Skeletal muscle tissue (tissue), 7 donors: ENCODE results near the genes UBAP1 and RPP25L.

DNA sequence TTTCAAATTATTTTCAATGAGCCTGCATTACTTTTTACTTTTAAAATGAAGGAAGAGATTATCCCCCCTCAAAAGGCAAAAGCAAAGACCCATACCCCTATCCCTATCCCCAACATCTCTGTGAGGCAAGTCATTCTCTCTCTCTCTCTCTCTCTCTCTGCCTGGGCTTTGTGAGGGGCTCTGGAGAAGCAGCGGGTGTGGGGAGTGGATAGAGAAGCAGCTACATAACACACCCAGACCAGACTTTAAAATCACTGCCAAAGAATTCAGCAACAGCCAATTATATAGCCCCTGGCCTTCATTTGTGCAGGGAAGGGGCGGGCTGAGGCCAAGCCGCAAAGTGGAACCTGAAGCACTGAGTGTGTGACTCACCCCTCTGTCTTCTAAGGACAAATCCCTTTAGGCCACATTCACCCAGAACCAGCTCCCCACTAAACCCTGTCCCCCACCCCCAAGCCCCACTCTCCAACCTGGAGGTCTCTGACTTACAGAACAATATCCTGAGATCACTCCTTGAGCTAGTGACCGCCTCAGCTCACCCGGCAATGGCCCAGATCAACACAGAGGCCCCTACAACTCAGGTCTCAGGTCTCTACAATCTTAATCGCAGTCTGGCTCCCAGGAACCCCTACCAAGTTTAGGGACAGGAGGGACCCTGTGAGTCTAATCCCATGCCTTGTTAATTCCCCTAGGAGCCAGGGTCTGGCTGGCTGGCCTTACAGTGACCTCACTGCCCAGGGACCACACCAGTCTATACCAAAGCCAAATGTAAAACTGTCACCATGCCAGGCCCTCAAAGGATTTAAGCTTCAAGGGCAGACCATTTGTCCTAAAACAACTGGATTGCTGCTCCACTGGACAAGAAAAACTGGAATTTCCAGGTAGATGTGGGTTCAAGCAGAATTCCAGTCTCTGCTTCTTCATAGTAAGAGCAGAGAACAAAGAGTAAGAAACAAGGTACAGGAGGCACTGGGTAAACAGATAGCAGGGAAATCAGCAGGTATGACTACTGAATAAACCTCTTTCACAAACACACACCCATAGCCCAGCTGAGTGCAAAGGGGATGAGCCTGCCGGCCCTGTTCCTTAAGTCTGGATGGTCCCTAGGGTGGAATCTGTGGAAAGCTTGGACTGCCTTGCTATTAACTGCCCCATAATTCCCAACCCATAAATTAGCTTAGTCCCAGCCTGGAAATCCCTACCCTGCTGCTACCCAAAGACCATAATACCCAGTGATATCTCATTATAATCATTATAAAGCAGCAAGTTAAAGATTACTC lies 5.8 kb downstream of the B4GALT1 start:
- PRO-cap, 3 experiments: peak in 1 of 3 experiments; most common minus-strand start position 199 of the sequence (in 1)
- RAMPAGE, long total RNA: no peak
- RRBS, 2 experiments: no CpG with 5 or more reads among the region's 7 CpGs

DNA sequence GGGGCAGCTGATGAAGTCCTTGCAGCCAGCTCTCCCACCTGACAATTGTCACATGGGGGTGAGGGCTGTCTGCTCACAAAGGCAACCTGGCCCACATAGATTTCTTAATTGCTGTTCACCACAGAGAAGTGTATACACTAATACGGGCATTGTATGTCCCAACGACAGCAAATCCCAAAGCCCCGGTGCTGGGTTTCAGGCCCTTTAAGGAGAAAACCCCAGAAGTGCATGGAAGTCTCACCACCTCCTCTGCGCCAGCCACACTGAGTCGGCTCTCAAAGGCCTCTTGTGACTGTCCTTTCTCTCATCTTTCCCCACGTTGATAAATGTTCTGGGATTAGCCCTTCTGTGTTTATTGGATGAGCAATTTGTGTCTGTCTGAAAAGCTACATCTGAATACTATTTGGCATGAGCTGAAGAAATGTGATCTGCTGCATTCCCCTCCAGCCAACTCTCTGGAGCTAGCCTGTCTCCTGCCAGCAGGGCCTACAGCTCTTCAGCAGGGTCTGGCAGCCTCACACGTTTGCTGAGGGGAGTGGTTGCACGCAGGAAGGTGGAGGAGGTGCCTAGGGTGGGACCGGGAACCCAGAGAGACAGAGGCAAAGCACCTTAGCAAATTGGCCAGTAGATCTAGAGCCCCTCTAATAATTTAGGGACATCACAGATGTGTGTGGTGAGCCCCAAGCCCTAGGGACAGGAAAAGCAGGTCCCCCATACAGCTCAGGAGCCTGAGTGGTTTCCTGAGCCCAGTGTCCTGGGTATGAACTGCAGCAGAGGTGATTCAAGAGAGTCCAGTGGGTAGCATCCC lies 20.4 kb upstream of the B4GALT1 start:
- PRO-cap, 3 experiments: no peak in any of the 3 experiments
- RAMPAGE, long total RNA: no peak
- RRBS, 2 experiments: no CpG with 5 or more reads among the region's 9 CpGs

DNA sequence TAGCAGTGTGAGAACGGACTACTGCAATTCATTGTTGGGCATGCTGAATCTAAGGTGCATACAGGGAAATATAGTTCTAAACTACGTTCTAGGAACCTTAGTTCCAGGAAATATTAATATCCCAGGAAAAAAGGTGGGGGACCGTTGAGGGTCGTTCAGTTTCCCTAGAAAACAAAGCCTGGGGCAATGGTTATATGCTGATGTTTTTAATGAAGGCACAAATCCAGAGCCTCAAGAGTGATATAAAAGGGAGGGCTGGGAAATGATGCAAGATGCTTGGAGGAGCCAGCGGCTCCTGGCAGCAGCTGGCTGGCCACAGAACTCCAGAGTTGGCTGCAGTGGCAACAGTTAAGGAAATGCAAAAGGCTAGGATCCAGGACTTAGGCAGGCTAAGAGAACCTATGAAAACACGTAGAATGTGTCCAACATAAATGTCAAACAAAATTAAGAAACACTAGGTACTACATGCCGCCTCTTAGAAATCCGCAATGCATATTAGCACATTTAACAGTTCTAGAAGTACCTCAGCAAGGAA lies 31.0 kb upstream of the B4GALT1 start:
- PRO-cap, 3 experiments: no peak in any of the 3 experiments
- RAMPAGE, long total RNA: no peak
- RRBS, 2 experiments: no CpG with 5 or more reads among the region's 8 CpGs

DNA sequence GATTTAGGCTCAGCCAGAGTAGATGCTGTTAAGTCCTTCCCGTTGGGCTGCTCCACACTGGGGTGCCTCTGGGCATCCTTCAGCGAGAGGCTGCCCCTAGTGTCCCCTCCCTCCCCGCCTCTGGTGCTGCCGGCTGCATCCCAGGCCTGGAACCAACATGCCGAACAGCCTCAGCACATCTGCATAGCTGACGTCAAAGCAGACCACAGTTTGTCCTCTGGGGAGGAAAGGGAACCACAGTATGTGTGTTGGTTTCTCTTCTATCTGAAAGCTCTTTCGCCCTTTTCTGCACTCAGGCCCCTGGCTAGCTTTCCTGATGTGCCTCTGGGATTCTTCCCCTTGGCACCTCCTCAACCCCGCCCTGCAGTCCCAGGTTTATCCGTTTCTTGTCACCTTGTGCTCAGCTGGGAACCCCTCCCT lies 35.4 kb upstream of the B4GALT1 start:
- PRO-cap, 3 experiments: no peak in any of the 3 experiments
- RAMPAGE, long total RNA: no peak
- RRBS, 2 experiments: no CpG with 5 or more reads among the region's 9 CpGs

DNA sequence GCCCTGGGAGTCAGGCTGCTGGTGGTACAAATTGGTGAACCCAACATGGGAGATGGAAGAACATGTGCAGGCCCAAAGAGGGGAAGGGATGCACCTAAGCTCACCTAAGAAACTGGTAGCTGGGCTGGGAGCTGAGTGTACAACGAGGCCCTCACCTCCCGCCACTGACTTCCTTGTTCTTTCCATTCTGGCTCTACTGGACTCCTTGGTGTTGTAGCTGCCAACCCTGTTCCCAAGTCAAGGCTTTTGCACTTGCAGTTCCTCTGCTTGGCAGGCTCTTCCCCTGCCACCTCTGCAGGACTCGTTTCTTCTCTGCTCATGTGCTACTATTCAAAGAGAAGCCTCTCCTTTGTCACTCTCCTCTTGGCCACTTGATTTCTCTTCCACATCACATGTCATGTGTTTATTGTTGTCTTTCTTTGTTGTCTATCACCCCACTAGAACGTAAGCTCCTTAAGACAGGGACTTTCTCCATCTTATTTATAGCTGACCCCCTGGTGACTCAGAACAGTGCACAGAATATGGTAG lies 5.4 kb upstream of the SPINK4 start:
- PRO-cap, 3 experiments: no peak in any of the 3 experiments
- RAMPAGE, long total RNA: no peak
- RRBS, 2 experiments: no CpG with 5 or more reads among the region's 4 CpGs

DNA sequence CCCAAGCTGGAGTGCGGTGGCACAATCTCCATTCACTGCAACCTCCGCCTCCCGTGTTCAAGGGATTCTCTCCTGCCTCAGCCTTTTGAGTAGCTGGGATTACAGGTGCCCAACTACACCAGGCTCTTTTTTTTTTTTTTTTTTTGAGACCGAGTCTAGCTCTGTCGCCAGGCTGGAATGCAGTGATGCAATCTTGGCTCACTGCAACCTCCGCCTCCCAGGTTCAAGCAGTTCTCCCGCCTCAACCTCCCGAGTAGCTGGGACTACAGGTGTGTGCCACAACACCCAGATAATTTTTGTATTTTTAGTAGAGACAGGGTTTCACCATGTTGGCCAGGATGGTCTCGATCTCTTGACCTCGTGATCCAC lies 20.0 kb downstream of the AQP7 start:
- PRO-cap, 3 experiments: no peak in any of the 3 experiments
- RAMPAGE, long total RNA: no peak
- RRBS, 2 experiments: no CpG with 5 or more reads among the region's 10 CpGs

DNA sequence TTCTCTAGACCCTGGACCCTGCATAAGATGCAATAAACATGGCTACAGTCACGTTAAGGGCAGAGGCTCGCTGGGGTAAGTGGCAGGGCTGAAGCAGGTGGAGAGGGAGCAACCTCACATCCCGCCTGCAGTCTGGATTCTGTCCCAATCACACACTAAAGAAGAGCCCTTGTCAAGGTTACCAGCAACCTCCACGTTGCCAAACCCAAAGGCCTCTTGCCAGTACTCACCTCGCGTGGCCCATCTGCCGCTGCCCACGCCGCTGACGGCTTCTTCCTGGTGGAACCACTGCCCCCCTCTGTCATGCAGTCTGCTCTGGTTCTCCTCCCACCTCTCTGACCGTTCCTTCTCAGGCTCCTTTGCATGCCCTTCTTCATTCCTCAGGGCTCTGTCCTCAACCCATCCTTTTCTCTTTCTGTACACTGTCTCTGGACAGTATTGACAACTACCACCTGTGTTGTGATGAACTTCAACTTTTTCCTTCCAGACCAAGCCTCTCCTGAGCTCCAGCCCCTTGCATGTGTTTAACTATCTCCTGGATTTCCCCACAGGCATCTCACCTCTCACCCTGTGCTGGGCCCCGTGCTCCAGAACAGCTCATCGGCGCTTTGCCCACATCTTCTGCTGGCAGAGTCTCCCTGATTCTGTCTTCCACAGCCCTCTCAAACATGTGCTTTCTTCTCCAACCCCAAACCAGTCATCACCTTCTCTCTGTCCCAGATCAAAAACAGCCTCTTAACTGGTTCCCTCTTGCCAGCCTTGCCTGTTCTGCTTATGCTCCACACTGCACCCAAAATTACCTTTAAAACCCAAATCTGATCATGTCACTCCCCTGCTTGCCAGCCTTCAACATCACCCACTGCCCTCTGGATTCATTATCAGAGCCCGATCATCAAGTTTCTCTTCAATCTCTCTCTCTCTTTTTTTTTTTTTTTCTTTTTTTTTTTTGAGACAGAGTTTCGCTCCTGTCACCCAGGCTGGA lies 8.5 kb downstream of the AQP7 start:
- PRO-cap, 3 experiments: peak in 1 of 3 experiments; most common plus-strand start position 301 of the sequence (in 1); most common minus-strand start position 267 of the sequence (in 1)
- RAMPAGE, long total RNA: no peak
- RRBS, 2 experiments: no CpG with 5 or more reads among the region's 16 CpGs

GRCh38 chr9:33445091-33446058 lies 2.0 kb downstream of the AQP3 start:
- PRO-cap, 3 experiments: no peak in any of the 3 experiments
- RAMPAGE, long total RNA: no peak
- RRBS, 2 experiments: no CpG with 5 or more reads among the region's 11 CpGs

DNA sequence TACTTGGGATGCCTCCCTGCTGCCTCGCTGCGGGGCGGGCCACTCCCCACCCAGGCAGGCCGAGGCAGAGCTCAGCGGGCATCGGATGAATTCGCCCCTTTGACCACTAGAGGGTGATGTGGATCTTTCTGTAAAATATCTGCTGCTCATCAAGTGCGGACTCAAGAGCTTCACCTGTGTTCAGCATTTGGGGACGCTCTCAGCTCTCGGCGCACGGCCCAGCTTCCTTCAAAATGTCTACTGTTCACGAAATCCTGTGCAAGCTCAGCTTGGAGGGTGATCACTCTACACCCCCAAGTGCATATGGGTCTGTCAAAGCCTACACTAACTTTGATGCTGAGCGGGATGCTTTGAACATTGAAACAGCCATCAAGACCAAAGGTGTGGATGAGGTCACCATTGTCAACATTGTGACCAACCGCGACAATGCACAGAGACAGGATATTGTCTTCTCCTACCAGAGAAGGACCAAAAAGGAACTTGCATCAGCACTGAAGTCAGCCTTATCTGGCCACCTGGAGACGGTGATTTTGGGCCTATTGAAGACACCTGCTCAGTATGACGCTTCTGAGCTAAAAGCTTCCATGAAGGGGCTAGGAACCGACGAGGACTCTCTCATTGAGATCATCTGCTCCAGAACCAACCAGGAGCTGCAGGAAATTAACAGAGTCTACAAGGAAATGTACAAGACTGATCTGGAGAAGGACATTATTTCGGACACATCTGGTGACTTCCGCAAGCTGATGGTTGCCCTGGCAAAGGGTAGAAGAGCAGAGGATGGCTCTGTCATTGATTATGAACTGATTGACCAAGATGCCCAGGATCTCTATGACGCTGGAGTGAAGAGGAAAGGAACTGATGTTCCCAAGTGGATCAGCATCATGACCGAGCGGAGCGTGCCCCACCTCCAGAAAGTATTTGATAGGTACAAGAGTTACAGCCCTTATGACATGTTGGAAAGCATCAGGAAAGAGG lies 100.3 kb downstream of the ANKRD18B start:
- PRO-cap, 3 experiments: no peak in any of the 3 experiments
- RAMPAGE, long total RNA: start-site peak on the plus strand centred at position 180 of the sequence, 7 bp wide, 137 and 60 reads in 2 replicates
- RRBS, 2 experiments: no CpG with 5 or more reads among the region's 26 CpGs

DNA sequence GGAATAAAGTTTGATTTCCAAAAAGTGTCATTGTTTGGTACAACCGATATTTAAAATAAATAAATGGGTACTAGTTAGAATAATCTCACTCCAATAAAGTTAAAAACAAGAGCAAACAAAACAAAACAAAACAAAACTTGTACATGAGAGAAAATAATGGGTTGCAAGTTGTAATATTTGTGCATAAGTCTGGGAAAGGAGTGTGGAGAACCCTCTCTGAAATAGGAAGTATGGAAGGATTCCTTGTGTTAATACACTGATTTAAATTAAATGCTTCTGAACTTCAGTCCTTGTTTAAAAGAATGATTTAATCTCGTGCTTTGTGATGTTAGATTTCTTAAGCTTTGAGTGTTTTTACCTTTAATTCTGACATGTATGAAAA lies 3.0 kb downstream of the UBE2R2 start:
- PRO-cap, 3 experiments: no peak in any of the 3 experiments
- RAMPAGE, long total RNA: no peak
- RRBS, 2 experiments: no CpG with 5 or more reads among the region's 2 CpGs

DNA sequence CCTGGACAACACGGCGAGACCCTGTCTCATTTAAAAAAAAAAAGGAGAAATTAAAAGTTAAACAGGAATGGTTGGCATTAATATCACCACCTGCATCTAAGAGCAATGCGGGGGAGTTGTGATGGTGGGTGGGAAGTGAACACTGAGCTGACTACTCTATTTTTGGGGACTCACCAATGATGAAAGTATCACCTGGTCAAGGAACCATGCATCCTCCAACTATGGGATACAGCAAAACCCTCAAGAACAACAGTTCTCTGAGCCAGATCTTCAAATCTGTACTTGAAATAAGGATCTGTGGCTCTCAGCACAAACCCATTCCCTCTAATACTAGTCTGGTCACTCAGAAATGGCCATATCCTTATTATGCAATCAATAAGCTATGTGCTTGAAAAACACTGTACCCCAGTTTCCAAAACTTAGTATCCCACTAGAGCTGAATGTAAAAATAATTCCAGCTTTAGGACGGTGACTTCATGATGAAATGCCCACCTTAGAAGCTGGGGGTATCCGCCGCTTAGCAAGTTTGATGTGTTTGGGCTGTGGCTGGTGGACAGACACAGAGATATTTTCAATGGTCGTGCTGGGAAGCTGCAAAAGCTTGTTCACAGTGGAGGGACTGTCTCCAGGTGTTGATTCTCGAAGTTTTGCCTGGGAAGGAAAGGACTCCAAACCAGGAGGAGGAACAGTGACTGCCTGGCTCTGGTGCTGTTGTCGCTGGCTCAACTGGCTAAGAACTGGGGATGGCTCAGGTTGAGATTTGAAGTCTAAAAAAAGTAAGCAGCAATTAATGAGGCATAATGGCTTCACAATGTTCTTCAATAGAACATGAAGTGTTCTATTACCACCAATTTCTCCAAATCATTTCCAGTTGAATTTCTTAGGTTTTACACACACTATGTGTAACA lies 104.6 kb downstream of the UBAP2 start:
- PRO-cap, 3 experiments: no peak in any of the 3 experiments
- RAMPAGE, long total RNA: no peak
- RRBS, 2 experiments: no CpG with 5 or more reads among the region's 9 CpGs

- PRO-cap, 3 experiments: no peak in any of the 3 experiments
- RAMPAGE, long total RNA: no peak
- RRBS, 2 experiments: no CpG with 5 or more reads among the region's 15 CpGs
Measured at GRCh38 chr9:34049829-34050466, 1.3 kb upstream of the UBAP2 start.

- PRO-cap, 3 experiments: peak in 3 of 3 experiments; most common plus-strand start chr9:34179046 (in 1); most common minus-strand start chr9:34178828 (in 1)
- RAMPAGE, long total RNA: no peak
- RRBS, 2 experiments: under 1 to 3% methylated on average over 19 to 23 of the region's 55 CpGs
Measured at GRCh38 chr9:34178735-34179706, at the start of gene UBAP1. TSS of gene UBAP1 (plus strand) at chr9:34179043.

DNA sequence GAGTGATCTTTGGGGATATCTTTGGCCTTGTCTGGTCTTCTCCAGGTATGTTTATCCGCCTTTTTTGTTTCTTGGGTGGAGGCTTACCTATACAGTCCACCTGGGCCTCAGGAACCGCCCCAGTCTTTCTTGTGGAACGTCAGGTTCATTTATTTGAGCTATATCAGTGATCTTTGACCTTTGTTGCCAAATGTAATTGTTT lies 765 bp downstream of the UBAP1 start:
- PRO-cap, 3 experiments: no peak in any of the 3 experiments
- RAMPAGE, long total RNA: no peak
- RRBS, 2 experiments: no CpG with 5 or more reads among the region's 3 CpGs

- PRO-cap, 3 experiments: no peak in any of the 3 experiments
- RAMPAGE, long total RNA: no peak
- RRBS, 2 experiments: no CpG with 5 or more reads among the region's 8 CpGs
Measured at GRCh38 chr9:34188892-34189344, 10.1 kb downstream of the UBAP1 start.

DNA sequence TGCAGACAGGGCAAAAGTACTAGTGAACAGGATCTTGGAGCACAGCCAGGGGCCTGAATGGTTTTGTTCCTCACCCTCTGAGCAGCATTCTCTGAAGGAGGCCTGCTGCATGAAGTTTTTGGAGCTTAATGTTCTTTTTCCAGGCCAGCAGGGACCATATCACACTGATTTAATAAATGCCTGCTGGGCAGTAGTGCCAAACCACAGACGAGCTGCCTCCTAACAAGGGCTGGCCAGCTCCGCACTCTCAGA lies 16.5 kb downstream of the NUDT2 start:
- PRO-cap, 3 experiments: no peak in any of the 3 experiments
- RAMPAGE, long total RNA: no peak
- RRBS, 2 experiments: no CpG with 5 or more reads among the region's 2 CpGs

GRCh38 chr9:34369859-34370287 lies 6.8 kb downstream of the MYORG start:
- PRO-cap, 3 experiments: no peak in any of the 3 experiments
- RAMPAGE, long total RNA: no peak
- RRBS, 2 experiments: no CpG with 5 or more reads among the region's 5 CpGs

DNA sequence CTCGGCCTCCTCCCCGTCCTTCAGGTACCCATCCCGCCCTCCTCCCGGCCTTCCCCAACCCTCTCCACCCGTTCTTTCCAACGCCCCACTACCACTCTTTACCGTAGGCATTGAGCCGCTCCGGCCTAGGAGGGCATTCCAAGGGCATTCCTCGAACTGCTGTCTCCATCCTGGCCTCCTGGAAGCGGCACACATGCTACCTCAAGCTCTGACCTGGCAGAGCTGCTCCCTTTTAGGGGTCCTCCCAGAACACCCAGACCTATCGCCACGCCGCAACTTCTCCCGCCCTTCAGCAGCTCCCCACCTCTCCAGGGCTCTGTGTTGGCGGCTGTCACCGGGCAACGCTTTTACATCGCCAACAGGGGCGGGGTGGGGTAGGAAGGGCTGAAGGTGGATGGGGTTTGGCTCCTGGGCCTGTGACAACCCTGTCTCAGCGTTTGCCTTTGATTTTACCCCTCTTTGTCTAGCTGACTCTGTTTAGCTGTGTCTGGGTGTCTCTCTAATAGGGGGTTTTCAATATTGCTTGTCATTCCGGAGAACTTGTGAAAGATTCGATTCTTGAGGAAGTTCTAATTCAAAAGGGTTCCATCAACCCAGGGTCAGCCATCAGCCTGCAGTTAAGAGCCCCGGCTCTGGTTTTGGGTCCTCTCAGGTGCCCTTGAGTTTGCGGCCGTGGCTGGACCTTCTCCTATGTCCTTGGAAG lies 4.7 kb upstream of the MYORG start:
- PRO-cap, 3 experiments: no peak in any of the 3 experiments
- RAMPAGE, long total RNA: no peak
- RRBS, 2 experiments: 33 to 37% methylated on average over 8 of the region's 26 CpGs

DNA sequence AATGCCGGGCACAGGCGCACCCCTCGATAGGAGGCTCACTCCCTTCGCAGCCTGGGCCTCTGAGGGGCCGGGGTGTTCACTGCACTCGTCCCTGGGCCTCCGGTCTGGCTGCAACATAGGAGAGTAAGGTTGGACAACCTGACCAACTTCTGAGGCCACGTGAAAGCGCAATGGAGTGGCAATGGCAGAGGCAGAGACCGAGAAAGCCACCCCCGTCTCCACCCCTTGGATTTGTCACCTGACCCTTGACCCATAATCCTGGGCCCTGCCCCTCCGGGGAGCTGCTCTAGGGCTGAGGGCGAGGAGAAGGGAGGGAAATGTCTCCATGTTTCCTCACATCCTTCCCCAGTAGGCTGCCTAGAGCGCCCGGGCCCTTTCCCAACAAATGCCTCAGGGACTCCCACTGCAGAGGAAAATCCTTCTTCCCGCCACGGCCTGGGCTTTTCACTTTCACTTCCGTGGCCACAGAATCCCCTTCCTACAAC lies 1.2 kb upstream of the CNTFR start:
- PRO-cap, 3 experiments: no peak in any of the 3 experiments
- RAMPAGE, long total RNA: no peak
- RRBS, 2 experiments: 12 to 17% methylated on average over 9 of the region's 18 CpGs

- PRO-cap, 3 experiments: peak in 3 of 3 experiments; most common plus-strand start chr9:34612238 (in 3); most common minus-strand start chr9:34612097 (in 2)
- RAMPAGE, long total RNA: no peak
- RRBS, 2 experiments: 2 to 3% methylated on average over 24 of the region's 67 CpGs
Measured at GRCh38 chr9:34612007-34612738, at the start of gene RPP25L. TSS of gene RPP25L (minus strand) at chr9:34612097.